Panc1 (cell line): ENCODE measurements around the genes SLC6A18, IRX4 and IRX1.

DNA sequence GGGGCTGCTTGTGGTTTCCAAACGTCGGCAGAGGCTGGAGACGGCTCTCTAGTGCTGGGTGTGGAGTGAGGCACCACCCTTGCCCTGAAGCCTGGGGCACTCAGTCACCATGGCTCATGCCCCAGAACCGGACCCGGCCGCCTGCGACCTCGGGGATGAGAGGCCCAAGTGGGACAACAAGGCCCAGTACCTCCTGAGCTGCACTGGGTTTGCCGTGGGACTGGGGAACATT is at the start of gene SLC6A18:
Gene SLC6A18, plus strand, starts transcription at position 13 of the 232 bp plus-strand sequence.
- RRBS, 2 experiments, result no CpG with 5 or more reads among the region's 9 CpGs

DNA sequence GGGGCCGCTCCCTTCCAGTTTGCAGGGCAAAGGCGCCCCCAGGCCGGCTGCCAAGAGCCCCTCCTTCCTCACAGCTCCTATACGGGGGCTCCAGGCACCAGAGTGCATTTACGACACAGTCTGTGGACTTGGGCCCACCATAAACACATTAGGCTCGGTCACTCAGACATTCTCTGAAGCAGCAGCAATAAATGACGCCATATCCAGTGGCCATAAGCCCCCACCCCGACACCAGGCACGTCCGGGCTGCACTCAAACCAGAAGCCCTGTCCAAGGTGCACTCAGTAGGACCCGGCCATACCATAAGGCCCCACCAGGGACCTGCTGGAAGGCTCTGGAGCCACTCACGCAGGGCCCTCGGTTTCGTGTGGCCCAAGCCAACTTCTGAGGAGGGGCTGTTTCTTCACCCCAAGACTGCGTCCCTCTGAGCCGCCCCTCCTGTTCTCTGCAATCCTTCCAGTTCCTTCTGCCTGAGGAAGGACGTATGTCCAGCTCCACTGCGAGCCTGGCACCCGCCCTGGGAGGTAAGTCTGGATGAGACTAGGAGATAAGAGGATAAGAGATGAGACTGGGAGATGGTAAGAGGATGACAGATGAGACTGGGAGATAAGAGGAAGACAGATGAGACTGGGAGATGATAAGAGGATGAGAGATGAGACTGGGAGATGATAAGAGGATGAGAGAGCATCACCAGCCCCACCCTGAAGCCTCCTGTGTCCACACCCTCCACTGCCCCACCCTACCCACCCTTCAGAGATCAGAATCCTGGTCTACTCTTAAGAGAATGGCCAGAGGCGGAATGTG is 26.8 kb downstream of the SLC6A18 start:
- RRBS, 2 experiments, result 42 to 46% methylated on average over 5 of the region's 20 CpGs

DNA sequence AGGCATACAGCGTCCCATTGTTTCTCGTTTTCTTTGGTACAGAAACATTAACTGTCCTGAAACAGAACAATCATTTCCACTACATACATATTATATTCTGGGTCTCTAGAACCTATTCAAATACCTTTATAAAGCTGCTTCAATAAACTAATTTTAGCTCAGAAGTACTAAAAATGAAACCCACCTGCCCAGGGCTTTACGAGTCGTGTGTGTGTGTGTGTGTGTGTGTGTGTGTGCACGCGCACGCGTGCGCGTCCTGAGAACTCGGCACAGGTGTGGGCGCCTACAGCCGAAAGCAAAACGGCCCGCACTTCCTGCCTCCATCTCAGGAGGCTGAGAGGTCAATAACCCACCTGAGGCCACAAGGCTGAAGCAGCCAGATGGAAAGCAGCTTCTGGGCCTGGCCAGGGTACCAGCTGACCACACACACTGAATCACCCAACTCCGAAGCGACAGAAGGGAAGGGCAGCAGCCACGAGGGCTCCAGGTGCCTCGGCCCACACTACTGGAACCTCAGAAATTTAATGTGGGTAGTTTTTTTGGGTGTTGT is 3.0 kb downstream of the CLPTM1L start:
- RRBS, 2 experiments, result no CpG with 5 or more reads among the region's 19 CpGs

- RRBS, 2 experiments, result no CpG with 5 or more reads among the region's 15 CpGs
Measured at GRCh38 chr5:1460162-1460573, 14.9 kb upstream of the SLC6A3 start.

GRCh38 chr5:1460574-1461407 is 15.6 kb upstream of the SLC6A3 start:
- RRBS, 2 experiments, result no CpG with 5 or more reads among the region's 12 CpGs

GRCh38 chr5:1476084-1477069 is 31.1 kb upstream of the SLC6A3 start:
- RRBS, 2 experiments, result 80 to 87% methylated on average over 7 to 10 of the region's 33 CpGs

DNA sequence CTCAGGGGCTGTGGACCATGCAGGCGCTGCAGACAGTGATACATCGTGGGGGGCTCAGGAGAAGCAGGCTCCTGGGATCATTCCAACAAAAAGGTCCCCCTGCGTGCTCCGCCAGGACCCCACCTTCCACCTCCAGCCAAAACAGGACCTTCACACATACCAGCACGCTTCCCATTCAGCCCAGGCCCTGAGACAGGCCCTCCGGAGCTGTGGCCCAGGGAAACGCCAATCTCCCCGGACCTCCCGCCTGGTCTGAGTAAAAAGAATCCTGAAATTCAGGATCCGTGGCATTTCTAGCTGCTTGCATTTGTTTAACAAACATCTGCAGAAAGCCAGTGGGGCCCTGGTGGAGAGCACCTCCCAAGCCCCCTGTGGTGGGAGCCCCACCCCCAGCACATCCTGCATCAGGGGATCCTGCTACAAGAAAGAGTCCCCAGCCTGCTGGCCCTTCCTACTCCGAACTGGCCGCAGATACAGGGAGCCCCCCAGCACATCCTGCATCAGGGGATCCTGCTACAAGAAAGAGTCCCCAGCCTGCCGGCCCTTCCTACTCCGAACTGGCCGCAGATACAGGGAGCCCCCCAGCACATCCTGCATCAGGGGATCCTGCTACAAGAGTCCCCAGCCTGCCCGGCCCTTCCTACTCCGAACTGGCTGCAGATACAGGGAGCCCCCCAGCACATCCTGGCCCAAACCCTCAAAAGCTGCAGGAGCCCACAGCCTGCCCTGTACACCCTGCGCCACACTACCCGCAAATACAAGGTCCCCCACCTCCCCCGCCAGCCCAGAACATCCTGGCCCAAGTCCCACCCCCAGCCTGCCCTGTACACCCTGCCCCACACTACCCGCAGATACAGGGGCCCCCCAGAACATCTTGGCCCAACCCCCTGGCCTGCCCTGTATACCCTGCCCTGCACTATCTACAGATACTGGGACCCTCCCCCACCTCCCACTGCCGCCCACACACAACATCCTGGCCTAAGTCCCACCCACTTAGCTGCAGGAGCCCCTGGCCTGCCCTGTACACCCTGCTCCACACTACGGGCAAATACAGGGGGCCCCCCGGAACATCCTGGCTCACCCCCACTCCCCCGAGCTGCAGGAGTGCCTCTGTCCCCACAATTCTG is 8.7 kb downstream of the LPCAT1 start:
- RRBS, 2 experiments, result 94 to 100% methylated on average over 1 of the region's 25 CpGs

DNA sequence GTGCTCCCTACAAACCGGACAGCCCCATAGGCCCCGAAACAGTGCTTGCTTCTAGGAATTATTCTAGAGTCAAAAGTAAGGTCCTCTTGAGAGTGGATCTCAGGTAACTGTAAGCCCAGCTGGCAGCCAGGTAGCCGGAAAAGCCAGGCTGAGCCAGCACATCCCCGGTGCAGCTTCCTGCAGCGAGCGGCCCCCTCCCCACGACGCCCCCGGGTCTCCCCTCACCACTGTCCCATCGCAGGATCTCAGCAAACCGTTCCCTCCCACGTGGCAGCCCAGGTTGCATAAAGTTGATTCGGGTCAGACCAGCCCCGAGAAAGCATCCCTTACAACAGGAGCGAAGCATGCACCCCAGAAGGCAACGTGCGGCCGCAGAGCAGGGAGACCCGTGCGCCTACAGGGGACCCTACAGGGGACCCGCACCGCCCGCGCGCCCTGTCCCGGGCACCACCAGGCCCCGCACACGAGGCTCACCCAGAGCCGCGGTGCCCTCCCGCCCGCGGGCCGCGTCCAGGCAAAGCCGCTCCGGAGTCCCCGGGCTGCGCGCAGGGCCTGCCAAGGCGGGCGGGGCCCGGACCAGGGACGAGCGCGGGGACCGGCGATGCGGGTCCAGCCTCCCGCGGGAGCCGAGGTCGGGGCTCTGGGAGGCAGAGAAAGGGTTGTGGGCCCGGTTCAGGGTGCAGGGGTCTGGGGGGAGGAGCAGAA is 880 bp downstream of the LPCAT1 start:
- RRBS, 2 experiments, result 1 to 7% methylated on average over 29 to 32 of the region's 54 CpGs

GRCh38 chr5:1552743-1553379 is 29.1 kb upstream of the LPCAT1 start:
- RRBS, 2 experiments, result 60 to 73% methylated on average over 6 of the region's 27 CpGs

GRCh38 chr5:1629824-1630160 is 106.0 kb upstream of the LPCAT1 start:
- RRBS, 2 experiments, result no CpG with 5 or more reads among the region's 6 CpGs

DNA sequence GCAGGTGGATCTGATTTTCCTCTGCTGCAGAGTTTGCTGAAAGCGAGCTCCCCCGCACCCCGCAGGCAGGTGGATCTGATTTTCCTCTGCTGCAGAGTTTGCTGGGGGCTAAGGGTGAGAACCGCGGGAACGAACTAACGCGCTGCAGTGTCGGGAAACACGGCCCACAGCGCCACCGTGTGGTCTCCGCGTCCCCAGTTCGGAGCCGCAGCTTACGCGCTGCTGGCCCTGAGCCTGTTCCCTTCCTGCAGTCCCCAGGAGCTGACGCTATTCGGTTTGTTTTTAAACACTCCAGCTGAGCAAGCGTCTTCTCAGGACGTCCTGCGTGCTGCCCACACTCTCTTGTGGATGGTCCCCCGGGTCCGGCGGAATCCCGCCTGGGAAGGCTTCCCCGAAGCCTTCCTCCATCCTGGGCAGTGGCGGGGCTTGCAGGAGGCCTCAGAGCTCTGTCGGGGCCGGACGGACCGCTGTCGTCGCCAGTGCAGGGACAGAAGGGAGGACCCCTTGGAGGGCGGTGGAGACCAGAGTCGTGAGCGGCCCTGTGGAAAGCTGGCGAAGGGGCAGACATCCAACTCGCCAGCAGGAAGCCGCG is 121.2 kb upstream of the LPCAT1 start:
- RRBS, 2 experiments, result 20 to 75% methylated on average over 2 to 4 of the region's 42 CpGs

- RRBS, 2 experiments, result no CpG with 5 or more reads among the region's 18 CpGs
Measured at GRCh38 chr5:1782002-1782871, 17.4 kb downstream of the MRPL36 start.

- RRBS, 2 experiments, result under 1 to 4% methylated on average over 21 of the region's 63 CpGs
Measured at GRCh38 chr5:1798647-1799724, 651 bp downstream of the MRPL36 start.

DNA sequence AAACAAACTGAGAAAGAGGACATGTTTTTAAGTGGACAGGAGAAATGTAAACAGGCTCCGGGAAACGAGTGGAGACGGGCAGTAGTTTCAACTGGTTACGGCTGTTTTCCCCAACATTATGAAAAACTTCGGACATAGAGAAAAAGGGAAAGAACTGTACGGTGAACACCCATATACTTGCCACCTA is 383 bp upstream of the MRPL36 start:
- RRBS, 2 experiments, result no CpG with 5 or more reads among the region's 6 CpGs

DNA sequence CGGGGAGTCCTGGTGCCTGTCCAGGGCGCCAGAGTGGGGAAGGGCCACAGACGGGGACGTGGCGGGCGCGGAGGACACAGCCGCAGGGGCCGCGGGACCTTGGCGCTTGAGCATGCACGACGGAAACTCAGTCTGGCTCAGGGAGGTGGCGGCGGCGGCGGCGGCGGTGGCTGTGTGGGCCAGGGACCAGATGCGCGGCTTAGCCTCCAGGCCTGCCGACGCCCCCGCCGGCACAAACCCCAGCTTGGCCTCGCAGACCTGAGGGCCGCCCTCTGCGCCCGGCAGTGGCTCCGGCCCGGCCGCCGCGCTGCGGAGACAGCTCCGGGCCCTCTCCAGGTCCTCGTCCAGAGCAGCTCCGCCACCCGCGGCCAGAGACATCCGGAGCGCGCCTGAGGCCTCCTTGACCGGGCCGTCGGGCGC is 4.5 kb downstream of the IRX4 start:
- RRBS, 2 experiments, result 91 to 92% methylated on average over 15 to 16 of the region's 47 CpGs

DNA sequence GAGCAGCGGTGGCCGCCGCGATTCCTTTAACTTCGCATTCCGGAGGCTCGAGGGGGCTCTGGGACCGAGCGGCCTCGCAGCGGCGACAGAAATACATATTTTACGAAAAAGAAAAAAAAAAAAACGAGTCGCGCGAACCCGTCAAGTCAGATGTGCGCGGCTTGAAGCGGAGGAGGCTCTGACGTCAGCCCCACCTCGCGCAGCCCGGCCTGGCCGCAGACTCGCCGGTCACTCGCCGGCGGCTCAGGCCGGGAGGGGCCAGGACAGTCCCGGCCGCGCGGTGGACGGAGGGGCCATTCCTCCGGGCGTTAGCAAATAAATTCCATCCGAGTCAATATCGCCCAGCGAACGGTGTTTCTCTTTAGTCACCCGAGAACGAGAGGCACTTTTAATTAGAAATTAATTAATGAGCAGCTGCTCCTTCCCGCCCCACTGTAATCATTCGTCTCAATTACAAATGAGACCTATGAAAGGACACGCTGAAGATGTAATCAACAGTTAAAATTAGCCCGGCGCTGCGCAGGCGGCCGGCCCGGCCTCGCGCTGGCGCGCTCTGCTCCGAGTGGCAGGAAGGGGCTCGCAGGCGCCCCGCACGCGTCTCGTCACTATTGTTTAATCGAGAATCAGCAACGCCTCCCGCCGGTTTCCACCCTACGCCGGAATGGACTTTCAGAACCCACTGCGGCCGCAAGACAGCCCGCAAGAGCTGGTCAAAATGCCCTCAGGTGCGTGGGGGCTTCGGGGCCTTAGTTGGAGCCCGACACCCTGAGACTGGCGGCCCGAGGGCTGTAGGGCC is at the start of gene IRX4:
Gene IRX4, minus strand, starts transcription at position 104 of the 796 bp plus-strand sequence.
- RRBS, 2 experiments, result 52 to 59% methylated on average over 6 to 16 of the region's 79 CpGs

- RRBS, 2 experiments, result 78% methylated on average over 40 to 44 of the region's 120 CpGs
Measured at GRCh38 chr5:3595507-3596331, at the start of gene IRX1. IRX1 (plus strand) TSS chr5:3595832.

GRCh38 chr5:3731303-3731681 is 135.7 kb downstream of the IRX1 start:
- RRBS, 2 experiments, result no CpG with 5 or more reads among the region's 5 CpGs

DNA sequence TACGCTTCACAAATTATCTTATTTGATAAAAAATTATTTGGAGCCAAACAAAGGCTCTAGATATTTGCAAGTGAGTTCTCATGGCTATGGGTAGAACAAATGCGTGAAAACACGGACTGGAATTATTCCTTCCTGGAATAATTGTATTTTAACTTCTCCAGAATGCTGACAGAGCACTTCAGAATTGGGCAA is 234.5 kb upstream of the ADAMTS16 start:
- RRBS, 2 experiments, result no CpG with 5 or more reads among the region's 3 CpGs

- RRBS, 2 experiments, result no CpG with 5 or more reads among the region's 16 CpGs
Measured at GRCh38 chr5:4905887-4906486, 234.1 kb upstream of the ADAMTS16 start.